ENCODE measurements around the genes CREBL2 and GPRC5A.

GRCh38 chr12:11892689-11893792 lies 177.7 kb upstream of the BCL2L14 start:
- PRO-cap = no peak

- PRO-cap = no peak
Measured at GRCh38 chr12:12032416-12033611, 37.9 kb upstream of the BCL2L14 start.

- PRO-cap = no peak
Measured at GRCh38 chr12:12110896-12111383, 40.2 kb downstream of the BCL2L14 start.

GRCh38 chr12:12405678-12406361 lies 48.9 kb downstream of the BORCS5 start:
- PRO-cap = no peak

- PRO-cap = no peak
Measured at GRCh38 chr12:12456449-12457152, 99.7 kb downstream of the BORCS5 start.

GRCh38 chr12:12506427-12507036 lies 56.1 kb downstream of the DUSP16 start:
- PRO-cap = no peak

- PRO-cap = no peak
Measured at GRCh38 chr12:12509448-12510109, 53.1 kb downstream of the DUSP16 start.

DNA sequence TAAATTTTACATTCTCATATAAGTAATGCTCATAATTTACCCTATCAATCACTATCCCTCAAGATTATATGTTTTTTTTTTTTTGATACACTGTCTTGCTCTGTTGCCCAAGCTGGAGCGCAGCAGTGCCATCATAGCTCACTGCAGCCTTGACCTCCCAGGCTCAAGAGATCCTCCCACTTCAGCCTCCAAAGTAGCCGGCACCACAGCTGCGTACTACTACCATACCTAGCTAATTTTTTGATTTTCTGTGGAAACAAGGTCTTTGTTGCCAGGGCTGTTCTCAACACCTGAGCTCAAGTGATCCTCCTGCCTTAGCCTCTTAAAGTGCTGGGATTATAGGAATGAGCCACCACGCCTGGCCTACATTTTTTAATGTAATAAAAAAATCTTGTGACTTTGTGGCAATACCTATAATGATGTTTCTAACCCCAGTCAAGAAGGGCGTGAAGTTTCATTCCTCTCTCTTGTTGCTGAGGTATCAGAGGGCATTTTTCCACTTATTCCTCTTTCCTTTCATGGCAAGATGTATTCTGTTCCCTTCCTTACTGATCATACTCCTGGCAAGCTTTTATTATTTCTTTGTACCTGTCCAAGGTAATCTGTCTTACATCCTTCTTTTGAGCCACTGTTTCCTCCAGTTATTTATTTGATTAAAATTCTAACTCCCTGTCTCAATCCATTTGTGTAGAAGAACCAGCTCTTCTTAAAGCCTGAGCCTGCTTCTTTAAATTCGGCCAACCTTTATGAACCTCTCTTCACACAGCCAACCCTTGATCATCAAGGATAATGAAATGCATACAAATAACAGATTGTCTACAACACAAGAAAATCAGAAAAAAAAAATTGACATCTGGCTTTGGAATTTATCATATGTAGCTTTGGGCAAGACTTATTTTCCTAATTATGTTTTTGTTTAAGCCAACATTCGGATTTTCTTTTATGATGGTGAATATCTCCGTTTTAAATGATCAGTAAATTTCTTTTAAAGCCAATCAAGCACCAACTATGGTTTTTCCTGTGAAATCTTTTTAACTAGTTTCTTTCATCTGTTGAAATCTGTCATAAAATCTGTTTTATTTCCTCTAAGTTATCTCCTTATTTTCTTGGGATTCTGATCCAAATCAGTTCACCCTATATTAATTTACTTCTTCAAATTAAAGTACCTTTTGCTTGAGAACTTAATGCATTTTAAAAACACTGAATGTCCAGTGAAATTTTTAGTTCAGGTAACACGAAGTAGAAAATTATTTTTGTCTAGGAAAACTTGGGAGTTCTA lies 3.9 kb downstream of the DUSP16 start:
- PRO-cap = no peak

DNA sequence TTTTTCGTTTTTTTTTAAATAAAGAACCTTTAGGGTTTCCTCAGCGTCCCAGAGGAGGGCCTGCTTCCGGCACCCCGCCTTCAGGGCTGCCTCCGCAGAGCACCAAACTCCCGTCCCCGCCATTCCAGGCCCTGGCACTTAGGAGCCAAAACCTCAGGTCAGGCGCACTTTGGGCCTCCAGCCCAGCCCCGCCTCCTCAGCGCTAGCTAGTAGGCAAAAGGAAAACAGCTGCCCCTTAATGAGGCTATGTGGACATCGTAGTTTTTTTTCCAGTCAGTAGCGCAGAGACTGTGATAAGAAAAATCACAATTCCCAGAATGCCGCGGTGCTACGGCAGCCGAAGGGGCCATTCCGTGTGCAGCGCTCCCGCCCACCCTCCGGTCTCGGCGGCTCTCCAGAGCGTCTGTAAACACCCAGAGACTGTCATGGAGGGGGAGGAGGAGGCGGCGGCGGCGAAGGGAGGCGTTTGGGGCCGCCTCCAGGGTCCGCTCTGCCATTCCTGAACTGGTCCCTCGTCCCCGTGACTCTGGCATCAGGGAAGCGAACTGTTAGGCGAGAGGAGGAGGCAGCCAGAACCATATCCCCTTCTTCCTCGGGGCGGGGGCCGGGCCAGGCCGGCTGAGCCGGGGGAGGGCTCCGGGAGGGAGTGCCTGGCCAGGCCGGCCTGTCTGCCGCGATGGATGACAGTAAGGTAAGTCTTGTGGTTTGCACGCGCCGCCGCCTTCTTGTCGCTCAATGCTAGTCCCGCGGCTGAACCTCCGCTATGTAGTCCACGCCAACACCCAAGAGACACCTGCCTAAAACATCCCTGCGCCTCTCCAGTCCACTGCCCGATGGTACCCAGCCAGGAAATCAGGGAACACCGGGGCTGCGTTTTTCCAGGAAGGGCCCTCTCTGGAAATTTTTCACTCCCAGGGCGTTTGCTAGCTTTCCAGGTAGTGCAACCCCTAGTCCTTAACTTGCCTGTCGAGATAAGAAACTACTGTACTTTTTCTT lies at the start of gene CREBL2:
Gene CREBL2, plus strand, starts transcription at position 380 of the 996 bp plus-strand sequence.
- PRO-cap = bidirectional peak, plus-strand start at position 416 of the sequence, minus-strand start at position 407 of the sequence

DNA sequence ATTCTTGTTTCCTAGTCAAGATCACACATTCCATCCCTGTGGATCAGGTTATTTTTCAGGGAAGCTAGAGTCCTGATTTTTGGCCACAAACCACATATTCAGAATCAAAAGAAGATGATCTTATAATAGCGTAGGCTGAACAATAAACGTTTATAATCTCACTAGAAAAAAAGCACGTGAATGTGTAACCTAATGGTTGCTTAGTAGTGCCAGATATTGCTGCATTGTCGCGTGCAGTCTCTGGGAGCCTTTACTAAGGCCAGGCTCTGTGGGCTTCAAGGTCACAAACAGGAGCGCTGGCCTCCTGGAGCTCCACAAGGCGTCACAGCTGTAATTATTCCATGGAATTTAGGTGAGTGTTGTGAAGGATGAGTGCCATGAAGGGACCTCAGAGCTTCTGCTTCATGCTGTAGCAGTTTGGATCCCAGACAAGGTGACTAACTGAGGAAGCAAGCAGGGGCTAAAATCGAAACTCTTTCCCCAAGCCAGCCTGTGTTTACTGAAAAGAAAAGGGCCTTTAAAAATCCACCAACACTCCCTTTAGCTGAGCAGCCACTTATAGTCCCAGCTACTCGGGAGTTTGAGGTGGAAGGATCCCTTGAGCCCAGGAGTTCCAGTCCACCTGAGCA lies 17.5 kb downstream of the CDKN1B start:
- PRO-cap = no peak

GRCh38 chr12:12788149-12788574 lies 2.7 kb downstream of the APOLD1 start:
- PRO-cap = no peak

DNA sequence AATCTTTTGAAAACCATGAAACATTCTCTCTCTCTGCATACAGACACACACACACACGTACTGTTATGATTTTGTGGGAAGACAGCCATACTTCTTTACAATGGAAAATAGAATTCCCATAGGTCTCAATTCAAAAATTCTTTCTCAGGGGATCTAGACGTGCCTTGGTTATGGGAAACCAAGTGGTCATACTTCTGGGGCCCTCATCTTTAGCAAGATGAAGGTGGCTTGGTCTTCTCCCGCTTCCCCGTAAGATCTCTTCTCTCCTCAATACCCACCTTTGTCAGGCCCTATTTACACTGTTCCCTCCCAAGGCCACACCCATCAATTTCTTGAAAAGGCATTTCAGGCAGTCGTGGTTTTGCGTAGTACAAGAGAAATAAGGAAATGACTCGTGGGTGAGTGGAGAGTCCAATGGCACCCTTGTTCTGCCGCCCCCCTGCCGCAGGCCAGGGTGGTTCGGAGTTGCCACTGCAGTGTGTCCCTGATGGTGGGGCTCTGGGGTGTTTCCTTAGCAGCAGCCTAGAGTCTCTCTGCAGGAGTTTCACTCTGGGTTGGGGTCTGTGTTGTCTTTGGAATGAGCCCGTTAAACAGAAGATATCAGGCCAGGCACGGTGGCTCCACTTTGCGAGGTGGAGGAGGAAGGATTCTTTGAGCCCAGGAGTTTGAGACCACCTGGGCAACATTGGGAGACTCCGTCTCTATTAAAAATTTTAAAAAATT lies 9.8 kb upstream of the GPRC5A start:
- PRO-cap = no peak

GRCh38 chr12:12891061-12891862 lies at the start of gene GPRC5A:
Gene GPRC5A (plus strand): TSS chr12:12891562.
- PRO-cap = no peak

- PRO-cap = no peak
Measured at GRCh38 chr12:12891863-12892584, 662 bp downstream of the GPRC5A start.

DNA sequence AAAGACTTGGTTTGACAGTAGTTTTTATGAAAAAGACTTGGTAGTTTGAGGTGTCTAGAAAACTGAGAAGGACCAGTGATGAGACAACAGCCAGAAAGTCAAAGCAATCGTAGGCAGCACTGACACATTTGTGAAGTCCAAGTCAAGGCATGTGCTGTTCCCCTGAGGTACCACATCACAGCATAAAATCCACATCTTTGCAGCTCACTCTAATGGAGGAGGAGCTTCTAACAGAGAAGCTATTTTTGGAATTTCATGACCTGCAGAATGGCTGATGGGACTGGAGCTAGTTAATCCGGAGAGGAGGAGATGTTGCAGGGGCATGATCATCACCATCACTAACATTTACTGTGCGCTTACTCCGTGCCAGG lies 28.7 kb downstream of the GPRC5A start:
- PRO-cap = no peak

- PRO-cap = no peak
Measured at GRCh38 chr12:12949341-12949750, 2.6 kb downstream of the GPRC5D start.

GRCh38 chr12:12989111-12989499 lies 11.0 kb downstream of the HEBP1 start:
- PRO-cap = no peak

GRCh38 chr12:13000604-13000969 lies 522 bp upstream of the HEBP1 start:
- PRO-cap = no peak

- PRO-cap = no peak
Measured at GRCh38 chr12:13066953-13067500, 22.8 kb downstream of the FAM234B start.

- PRO-cap = no peak
Measured at GRCh38 chr12:13098465-13099022, 4.9 kb downstream of the GSG1 start.